Metanephros (tissue), 2 donors: ENCODE results near the gene FAM237B.

GRCh38 chr7:80624727-80625114 lies 13.7 kb upstream of the CD36 start:
- RAMPAGE, long total RNA: no peak

DNA sequence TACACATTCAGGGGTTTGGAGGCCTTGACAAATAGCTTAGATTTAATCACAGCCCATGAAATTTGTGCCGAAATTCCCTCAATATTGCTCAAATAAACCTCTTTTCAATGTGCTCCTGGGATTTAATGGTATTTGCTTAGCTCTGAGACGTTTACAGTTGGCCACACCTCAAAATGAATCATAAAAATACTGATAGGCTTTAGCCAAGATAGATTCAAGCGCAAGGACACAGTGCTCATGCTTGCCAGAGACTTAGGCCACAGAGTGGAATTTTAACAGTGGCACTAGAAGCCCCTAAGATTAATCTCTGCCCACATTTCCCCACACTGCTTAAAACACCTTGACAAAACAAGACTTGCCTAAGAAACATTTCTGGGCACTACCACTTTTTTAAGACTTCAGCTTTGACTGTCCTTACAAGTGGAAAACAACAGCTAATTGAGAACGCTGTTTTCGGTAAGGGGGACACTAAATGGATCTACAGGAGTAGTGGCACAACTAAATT lies 2.3 kb upstream of the SEMA3C start:
- RAMPAGE, long total RNA: no peak

- RAMPAGE, long total RNA: no peak
Observed at GRCh38 chr7:81693429-81693762, 76.5 kb downstream of the HGF start.

DNA sequence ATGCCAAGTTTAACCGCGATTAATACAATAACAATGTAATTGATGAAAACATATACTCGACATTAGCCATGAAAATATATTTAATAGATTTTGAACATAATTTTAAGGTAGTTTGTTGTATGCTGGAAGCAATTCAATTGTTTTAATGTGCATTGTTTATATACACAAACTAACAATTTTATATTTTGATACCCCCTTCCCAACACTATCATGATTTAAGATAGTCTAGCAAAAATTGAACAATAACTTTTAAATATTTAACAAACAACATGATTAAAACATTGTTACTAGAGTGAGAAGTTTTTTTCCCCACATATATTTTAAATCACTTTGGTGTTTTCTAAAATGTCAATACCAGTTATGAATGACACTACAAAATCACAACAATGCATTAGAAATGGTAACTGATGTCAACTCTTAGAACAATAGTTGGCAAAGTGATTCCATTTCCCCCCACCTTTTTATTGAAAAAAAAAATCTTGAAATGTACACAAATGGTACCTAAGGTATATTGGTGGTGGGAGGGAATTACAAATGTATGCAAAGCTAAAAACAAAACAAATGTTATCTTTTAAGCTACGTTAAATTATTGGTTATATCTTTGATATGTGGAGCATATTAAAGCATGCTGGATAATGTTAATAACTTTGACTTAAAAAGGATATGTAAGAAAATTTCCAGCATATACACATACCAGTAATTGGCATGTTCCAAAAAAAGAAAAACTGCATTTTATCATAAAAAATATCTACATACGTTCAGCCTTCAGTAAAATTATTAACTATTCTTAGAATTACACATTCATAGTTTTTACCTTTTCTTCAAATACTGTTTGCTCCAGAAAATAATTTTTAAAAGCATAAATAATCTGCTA lies 178.4 kb upstream of the HGF start:
- RAMPAGE, long total RNA: no peak

GRCh38 chr7:83459791-83460972 lies 188.8 kb downstream of the SEMA3E start:
- RAMPAGE, long total RNA: no peak

- RAMPAGE, long total RNA: no peak
Observed at GRCh38 chr7:84940049-84940338, 246.9 kb downstream of the SEMA3D start.

DNA sequence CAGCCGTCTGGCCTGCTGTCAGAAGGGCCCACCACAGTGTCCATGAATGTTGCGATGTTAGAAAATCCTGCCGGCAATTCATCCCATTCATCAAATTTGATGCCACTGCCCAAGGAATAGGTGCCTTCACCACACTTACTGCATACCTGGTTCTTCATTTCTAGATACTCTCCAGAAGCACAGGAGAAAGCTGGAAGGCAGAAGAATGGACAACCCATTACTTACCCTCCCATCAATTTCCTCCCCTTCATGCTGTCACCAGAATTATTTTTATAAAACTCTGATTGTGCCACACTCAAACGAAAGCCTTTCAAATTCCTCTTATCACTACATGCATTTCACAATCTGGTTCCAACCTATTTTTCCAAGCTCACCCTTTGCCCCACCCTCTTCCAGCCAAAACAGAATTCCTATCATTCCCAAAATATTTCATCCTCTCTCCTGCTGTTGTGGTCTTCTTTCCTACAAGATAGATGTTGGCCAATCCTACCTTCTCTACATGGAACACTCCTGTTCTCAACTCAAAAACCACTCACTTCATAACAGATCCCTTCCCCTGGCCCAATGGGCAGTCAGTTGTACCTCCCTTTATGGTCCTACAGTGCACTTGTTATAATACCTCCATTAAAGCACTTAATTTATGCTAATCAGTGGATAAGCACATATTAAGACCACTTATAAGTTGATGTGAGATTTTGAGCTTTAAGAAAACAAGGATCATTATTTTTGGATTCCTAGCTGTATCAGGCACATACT lies 111.5 kb downstream of the ELAPOR2 start:
- RAMPAGE, long total RNA: no peak

- RAMPAGE, long total RNA: no peak
Observed at GRCh38 chr7:87156955-87157792, 4.9 kb downstream of the DMTF1 start.

GRCh38 chr7:87179341-87179826 lies 27.1 kb downstream of the DMTF1 start:
- RAMPAGE, long total RNA: no peak

DNA sequence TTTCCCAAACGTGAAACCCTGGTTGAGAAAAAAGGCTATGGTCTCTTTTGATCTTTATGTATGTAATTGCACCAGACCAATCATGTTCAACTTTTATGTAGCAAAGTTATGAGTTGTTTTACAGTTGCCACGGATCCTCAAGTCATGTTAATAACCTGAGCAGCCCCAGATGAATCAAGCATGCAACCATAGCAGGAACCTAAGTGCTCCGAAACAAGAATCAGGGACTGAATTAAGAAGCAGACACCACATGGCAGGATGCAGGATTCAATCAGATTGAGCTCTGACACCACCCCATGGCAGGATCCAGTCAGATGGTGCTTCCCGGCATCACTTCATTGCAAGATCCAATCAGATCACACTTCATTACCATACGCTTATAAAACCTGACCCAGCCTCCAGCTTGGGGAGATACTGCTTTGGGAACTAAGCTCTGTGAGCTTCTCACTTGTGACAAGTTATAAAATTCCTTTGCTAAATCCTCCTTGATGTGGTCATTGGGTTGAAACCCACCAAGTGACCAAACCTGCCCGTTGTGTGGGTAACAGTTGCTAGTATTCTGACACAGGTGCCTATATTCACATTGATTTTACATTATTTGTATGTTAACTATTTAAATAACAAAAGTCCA lies 55.3 kb downstream of the ABCB4 start:
- RAMPAGE, long total RNA: no peak

- RAMPAGE, long total RNA: no peak
Observed at GRCh38 chr7:87599181-87599773, 1.4 kb downstream of the ABCB1 start.

GRCh38 chr7:87876921-87877404 lies 670 bp downstream of the DBF4 start:
- RAMPAGE, long total RNA: no peak

DNA sequence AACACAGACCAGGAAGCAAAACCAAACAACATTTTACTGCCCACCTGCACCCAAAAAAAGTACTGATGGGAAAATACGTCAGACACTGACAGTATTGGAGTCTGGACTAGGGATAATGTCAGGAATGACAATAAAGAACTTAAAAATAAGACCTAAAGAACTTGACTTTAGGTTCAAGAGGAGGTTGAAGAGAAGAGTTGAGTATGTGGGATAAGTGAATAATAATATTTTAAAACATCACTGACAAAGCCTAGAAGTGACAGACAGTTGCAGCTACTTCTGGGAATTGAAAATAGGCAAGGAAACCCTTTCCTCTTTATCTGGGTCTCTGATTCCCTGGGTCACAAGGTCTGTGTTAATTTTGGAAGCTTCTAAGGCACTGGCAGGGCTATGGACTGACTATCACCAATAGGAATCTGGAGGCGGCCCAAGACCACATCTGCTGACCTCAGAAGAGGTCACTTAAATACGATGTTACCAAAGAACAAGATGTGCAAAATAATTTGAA lies 5.2 kb upstream of the STEAP4 start:
- RAMPAGE, long total RNA: no peak

- RAMPAGE, long total RNA: no peak
Observed at GRCh38 chr7:89839932-89840251, 314.4 kb upstream of the STEAP1 start.

- RAMPAGE, long total RNA: no peak
Observed at GRCh38 chr7:90119098-90119903, 35.0 kb upstream of the STEAP1 start.

DNA sequence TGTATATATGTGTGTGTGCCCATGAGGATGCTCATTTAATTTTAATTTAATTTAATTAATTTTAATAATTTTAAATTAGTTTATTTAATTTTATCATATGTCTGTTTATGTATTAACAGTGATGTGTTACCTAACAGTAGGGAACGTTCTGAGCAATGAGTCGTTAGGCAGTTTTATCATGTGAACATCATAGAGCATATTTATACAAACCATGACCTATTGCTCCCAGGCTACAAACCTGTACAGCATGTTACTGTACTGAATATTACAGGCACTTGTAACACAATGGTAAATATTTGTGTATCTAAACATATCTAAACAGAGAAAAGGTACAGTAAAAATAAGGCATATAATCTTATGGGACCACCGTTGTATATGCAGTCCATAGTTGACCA lies 13.7 kb upstream of the CFAP69 start:
- RAMPAGE, long total RNA: no peak

GRCh38 chr7:90268942-90269432 lies 24.0 kb downstream of the CFAP69 start:
- RAMPAGE, long total RNA: no peak

DNA sequence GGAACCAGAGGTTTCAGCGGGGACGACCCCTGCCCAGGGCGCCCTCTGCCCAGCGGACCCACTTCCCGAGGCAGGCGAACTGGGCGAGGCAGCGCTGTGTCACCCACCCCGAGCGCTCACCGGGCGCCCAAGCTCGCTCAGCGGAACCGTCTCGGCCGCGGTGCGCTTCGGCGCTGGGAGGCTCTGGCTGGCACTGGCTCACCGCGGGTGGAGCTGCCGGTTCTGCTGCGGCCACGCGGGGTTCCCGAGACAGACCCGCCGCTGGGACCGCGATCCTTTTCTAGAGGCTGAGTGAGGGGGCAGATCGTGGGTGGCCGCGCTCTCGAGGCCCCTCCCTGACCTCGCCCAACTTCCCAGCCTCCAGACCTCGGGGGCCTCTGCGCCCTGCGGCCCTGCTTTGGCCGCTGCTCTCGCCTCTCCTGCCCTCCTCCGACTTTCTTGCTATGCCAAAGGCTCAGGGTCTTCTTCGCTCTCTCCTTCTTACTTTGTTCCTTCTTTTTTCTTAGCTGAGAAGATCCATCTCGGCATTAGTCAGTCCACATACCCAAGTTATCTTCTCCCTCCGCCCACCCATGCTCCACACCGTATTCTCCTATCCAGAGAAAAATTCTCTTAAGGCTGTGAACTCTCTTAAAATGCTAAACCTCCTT lies at the start of gene FAM237B:
FAM237B (minus strand) TSS at position 253 of the 650 bp plus-strand sequence.
- RAMPAGE, long total RNA: no peak

GRCh38 chr7:90462918-90463461 lies 6.4 kb upstream of the PTTG1IP2 start:
- RAMPAGE, long total RNA: no peak

DNA sequence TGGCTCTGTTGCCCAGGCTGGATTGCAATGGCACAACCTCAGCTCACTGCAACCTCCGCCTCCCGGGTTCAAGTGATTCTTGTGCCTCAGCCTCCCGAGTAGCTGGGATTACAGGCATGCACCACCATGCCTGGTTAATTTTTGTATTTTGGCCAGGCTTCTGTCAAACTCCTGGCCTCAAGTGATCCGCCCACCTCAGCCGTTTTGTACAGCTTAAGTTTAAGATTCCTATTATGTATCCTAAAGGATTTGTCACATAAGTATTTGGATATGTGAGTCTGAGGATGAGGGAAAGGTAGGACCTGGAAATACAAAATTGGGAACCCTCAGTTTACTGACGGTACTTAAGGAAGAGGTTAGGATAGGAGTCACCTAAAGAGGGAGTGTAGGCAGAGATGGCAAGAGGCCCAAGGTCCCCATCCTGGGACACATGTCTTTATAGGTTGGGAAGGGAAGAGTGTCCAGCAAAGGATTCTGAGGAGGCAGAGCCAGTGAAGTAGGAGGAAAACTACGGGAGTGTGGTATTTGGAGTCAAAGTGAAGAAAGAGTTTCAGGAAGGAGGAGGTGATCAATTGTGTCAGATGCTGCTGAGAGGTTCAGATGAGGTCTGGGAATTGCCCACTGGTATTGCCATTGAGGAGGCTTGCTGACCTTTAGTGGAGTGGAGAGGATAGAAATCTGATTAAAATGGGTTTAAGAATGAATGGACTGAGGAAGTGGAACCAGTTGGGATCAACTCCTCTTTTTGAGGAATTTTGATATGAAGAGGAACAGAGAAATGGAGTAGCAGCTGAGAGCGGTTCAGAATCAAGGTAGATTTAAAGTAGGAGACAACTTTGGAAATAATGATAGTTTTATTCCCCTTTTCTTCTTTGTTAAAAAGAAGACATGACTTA lies 100.5 kb downstream of the CDK14 start:
- RAMPAGE, long total RNA: no peak